NB4 (cell line): ENCODE data around the genes STRADA, CSH2 and CEP95.

GRCh38 chr17:63741213-63742074, at the start of gene STRADA:
STRADA (minus strand) TSS chr17:63741799.
- RRBS, result under 1% methylated on average over 16 of the region's 72 CpGs

- RRBS, result 97% methylated on average over 1 of the region's 29 CpGs
Measured at GRCh38 chr17:63817616-63818632, 9.3 kb upstream of the PSMC5 start.

DNA sequence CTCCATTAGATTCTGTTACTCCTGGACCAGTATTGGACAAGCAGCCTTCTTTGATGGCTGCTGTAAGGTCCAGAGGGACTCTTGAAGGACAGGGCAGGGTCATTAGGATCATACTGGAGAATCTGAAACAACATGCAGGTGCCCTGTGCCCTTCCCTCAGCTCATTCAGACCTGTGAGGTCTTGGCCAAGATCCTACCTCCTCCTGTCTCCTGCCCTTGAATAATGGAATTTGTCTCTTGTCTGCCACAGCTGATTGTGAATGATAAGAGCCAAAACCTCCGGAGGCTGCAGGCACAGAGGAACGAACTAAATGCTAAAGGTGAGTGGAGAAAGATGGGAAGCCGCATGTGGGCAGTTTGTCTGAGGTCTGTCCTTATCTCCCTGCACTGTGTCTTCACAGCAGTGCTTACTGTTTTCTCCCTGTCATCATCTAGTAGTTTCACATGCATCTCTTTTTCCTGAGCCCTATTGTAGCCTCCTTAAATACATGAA, 1.8 kb upstream of the FTSJ3 start:
- RRBS, result no CpG with 5 or more reads among the region's 3 CpGs

GRCh38 chr17:63839194-63839843, 3.2 kb downstream of the SMARCD2 start:
- RRBS, result no CpG with 5 or more reads among the region's 5 CpGs

- RRBS, result no CpG with 5 or more reads among the region's 2 CpGs
Measured at GRCh38 chr17:63840376-63841018, 2.0 kb downstream of the SMARCD2 start.

DNA sequence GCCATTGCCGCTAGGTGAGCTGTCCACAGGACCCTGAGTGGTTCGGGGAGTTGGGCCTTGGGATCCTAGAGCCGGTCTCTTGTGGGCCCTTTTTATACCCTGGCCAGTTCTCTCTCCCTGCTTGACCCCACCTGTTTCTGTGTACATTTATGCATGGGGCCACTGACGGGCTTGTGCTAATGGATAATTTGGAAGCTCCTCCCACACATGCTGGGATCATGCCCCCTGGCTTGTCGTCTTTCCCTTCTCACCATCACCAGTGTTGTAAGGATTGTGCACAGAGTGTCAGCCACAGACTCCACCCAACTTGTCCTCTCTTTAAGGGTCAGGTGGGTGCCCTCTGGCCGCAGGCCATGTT, at the start of gene CSH2:
CSH2 (minus strand) TSS at position 68 of the 358 bp plus-strand sequence.
- RRBS, result no CpG with 5 or more reads among the region's 6 CpGs

DNA sequence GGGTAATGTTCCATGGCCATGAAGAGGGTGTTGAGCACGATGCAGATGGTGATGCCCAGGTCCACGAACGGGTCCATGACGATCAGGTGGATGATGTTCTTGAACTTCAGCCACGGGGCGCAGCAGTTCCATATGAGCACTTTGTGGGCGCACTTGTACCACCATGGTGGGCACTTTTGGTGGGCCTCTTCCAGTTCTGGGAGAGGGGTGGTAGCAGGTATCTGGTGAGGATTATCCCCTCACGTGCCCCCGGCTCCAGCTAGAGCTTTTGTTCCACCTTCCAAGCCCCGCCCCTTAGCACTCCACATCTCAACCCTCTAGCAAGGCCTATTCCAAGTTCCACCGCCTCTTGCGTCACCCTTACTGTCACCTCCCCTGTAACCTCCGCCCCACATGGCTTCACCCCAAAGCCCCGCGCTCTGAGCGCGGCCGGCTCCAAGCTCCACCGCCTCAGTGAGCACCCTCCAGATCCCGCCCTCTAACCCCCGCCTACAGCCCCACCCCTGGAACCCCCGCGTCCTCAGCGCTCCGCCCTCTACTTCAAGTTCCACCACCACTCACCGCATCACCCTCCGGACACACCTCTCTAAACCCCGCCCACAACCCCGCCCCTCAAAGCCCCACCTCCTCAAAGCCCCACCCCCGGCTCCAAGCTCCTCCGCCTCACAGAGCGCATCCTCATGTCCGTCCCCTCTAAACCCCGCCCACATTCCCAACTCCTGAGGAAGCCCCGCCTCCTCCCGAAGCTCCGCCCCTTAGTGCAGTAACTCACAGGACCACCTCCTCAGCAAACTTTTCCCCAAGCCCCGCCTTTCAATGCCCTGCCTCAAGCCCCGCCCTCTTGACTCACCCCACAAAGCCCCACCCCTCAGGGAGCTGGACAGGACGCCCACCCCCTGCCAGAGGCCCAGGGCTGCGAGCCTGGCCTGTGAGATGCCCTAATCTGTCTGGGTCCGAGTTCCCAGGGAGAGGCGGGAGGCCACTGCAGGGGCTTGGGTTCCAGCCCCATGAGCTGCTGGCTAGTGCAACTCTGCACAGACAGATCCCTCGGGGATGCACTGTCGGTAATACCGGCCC, 11.1 kb downstream of the SCN4A start:
- RRBS, result 20% methylated on average over 4 of the region's 46 CpGs

DNA sequence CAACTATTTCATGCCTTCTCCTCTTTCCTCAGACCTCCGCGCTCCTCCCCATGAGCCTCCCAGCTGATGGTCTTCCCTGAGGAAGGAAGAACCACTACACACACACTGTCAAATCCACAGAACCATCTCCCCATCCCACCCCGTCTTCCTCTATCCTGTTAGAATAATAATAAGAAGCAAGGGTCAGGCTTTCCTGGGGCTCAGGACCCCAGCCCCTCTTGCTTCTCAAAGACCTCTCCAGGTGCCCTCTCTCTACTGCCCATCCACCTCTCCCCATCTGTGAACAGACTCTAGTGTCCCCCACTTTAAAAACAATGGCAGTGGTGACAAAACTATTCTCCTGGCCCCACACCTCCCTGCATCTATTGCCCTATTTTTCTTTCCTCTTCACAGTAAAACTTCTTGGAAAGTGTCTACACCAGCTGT, 3.7 kb upstream of the SCN4A start:
- RRBS, result no CpG with 5 or more reads among the region's 3 CpGs

DNA sequence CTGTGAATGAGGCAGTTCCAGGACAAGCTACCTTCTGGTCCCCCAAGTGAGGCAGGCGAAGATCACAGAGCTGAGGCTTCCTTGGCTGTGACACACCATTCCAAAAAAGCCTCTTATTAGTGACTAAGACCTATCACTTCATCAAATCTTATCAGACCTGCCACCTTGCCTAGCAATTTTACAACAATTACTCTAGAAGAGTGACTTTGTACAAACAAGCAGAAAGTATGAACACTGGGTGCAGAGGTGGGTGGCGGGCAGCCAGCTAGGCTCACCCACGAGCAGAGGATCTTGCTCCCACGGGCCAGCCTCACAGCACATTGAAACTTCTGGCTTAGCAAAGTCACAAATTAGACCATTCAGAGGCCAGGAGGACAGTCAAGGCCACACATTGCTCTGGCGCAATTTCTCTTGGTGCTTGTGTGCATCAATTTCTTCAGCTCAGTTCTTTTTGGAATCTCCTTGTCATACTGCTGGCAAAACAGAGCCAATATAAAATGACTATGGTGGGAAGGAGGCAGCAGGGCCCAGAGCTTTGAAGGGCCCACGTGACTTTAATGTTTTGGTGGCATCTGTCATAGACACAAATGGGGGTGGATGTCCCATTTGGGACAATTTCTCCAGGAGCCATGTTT, 2.3 kb upstream of the ICAM2 start:
- RRBS, result no CpG with 5 or more reads among the region's 6 CpGs

- RRBS, result no CpG with 5 or more reads among the region's 12 CpGs
Measured at GRCh38 chr17:64056184-64057196, 36.1 kb upstream of the ICAM2 start.

GRCh38 chr17:64146042-64147036, 16.4 kb upstream of the ERN1 start:
- RRBS, result 1% methylated on average over 9 of the region's 67 CpGs

- RRBS, result no CpG with 5 or more reads among the region's 4 CpGs
Measured at GRCh38 chr17:64354810-64355173, 35.9 kb downstream of the PECAM1 start.

DNA sequence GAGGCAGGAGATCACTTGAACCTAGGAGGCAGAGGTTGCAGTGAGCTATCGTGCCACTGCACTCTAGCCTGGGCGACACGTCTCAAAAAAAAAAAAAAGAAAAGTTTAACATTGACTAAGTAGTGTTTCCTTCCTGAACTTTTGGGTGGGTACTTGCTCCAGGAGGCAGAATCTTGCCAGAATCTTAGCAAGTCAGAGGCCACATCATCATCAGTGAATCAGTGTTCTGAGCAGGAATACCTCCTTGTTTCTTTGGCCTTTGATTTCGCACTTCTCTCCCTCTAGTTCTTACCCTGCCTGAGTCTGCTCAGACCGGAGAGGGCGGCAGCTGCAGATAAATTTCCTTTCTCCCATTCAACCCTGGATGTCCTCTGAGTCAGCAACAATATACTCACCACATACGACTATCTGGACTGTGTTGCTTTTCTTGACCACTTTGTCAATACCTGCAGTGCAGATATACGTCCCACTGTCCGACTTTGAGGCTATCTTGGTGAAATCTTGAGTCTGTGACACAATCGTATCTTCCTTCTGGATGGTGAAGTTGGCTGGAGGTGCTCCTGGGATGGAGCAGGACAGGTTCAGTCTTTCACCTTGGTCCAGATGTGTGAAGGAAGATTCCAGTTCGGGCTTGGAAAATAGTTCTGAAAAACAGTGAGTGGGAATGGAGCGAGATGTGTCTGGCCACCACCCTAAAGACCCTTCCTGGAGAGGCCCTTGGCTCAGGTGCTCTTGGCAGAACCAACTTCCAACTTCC, 27.7 kb downstream of the PECAM1 start:
- RRBS, result no CpG with 5 or more reads among the region's 12 CpGs

- RRBS, result no CpG with 5 or more reads among the region's 8 CpGs
Measured at GRCh38 chr17:64413408-64414029, 22.9 kb upstream of the PECAM1 start.

DNA sequence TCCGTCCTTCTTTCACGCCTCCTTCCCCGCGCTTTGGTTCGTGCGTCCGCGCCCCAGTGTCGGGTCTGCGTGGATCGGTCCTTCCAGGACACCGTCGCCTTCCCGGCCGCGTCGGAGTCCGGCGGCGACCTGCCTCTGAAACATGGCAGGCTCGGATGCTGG, at the start of gene CEP95:
CEP95 (plus strand) TSS at position 22 of the 162 bp plus-strand sequence.
- RRBS, result no CpG with 5 or more reads among the region's 21 CpGs

DNA sequence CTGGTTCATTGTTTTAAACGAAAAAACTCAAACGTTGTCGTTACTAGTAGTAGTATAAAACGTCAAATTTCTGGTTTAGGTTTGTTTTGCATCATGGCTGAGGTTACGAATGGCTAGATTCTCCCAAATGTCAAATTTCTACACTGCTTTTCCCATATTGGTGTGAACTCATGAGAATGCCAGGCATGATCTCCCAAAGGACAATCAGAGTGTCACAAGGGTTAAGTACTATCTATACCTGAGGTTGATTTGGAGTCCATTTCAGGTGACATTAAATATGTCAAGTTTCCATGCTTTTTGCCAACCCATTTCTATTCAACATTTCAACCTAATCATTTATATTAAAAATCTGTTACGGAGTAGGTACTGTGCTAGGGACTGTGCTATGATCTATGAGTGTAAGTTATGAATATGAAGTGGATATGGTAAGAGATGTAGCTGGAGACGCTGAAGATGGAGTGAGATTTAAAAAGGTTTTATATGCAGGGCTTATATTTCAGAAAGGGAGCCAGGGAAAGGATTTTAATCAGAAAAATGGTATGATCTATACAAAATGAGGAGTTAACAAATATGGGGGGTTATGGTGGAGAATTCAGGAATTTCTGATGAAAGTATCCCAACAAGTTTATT, 6.5 kb downstream of the CEP95 start:
- RRBS, result no CpG with 5 or more reads among the region's 7 CpGs

DNA sequence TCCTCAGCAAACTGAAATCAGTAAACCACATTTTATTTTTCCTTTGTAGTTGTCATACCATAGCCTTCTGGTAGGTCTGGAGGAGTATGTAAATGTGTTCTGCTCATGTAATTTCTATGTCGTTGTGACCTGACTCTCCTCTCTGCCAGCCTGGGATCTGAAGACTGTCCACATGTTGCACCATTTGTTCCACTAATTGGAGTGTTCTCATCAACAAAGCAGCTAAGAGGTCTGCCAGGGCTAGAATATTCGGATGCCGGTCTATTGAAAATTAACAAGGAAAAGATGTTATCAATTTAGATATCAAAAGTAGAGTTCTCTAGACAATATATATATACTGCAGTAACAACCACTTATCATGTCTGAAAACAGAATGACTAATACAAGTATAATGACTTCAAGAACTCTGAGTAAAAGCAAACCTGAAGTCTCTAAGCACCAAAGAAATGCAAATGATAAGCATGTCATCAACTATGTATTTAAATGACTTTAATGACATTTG, 74.0 kb downstream of the CEP95 start:
- RRBS, result no CpG with 5 or more reads among the region's 3 CpGs

DNA sequence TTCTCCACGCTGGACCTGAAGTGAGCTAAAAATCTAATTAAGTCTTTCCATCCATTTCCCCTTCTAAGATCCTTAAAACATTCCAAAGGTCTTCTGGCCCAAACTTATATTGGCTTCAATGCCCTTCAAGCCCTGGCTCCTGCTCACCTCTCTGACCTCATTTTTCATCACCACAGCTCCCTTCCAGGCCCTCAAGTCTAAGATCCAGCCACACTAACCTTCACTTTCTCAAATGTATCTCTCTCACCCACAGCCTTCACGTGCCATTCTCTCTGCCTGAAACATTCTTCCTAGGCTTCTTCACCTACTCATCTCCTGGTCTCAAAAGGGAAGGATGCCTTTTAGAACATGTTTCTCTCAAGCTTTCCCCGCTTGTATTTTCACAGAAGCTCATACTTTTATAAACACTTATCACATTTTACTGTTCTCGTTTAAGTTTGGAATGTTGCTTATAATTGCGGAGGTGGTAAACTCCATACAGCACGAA, 50.3 kb downstream of the SMURF2 start:
- RRBS, result no CpG with 5 or more reads among the region's 6 CpGs

DNA sequence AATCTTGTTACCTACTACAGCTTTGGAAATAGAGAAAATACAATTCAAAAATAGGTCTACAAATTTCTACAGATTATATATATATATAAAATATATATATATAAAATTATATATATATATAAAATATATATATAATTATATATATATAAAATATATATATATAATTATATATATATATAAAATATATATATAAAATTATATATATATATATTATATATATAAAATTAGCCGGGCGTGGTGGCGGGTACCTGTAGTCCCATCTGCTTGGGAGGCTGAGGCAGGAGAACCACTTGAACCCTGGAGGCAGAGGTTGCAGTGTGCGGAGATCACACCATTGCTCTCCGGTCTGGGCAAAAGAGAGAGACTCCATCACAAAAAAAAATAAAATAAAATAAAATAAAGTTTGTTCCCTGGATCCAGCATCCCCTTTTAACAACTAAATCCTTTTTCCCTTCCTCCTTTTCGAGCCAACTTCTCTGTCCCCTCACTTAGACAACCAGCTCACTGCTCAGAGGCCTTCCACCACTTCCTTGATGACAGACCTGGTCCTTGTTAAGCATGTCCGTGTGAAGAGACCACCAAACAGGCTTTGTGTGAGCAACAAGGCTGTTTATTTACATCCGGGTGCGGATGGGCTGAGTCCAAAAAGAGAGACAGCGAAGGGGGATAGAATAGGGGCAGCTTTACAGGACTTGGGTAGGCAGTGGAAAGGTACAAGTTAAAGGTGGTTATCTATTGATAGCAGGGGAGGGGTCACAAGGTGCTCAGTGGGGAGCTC, 102.3 kb upstream of the SMURF2 start:
- RRBS, result no CpG with 5 or more reads among the region's 10 CpGs

- RRBS, result no CpG with 5 or more reads among the region's 3 CpGs
Measured at GRCh38 chr17:64968955-64969665, 49.8 kb upstream of the LRRC37A3 start.